Colonic mucosa (tissue), 1 donor: Measurements from ENCODE around the genes SOSTDC1 and TSPAN13.

GRCh38 chr7:8441901-8442117 is 8.4 kb downstream of the NXPH1 start:
- PRO-cap: no peak

DNA sequence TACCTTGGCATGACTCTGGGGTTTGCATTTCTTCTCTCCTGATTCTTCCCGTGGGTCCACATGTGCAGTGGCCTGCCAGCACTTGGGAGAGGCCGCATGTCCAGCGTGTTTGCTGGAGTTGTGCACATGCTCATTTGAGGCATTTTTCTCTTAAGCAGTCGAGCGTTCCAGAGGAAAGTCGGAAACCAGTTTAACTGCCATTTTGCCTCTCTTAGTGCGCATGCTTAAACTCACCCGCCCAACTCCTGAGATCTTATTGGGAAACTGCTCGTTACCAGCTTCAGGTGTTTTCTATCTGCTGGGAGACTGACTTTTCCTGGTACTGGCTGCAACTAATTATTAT is 854.7 kb downstream of the NDUFA4 start:
- PRO-cap: no peak

- PRO-cap: no peak
Observed at GRCh38 chr7:10239728-10240123, 700.2 kb downstream of the NDUFA4 start.

GRCh38 chr7:11194478-11194998 is 220.9 kb downstream of the PHF14 start:
- PRO-cap: no peak

GRCh38 chr7:11552340-11552670 is 279.7 kb downstream of the THSD7A start:
- PRO-cap: no peak

- PRO-cap: no peak
Observed at GRCh38 chr7:12431926-12432412, 28.3 kb upstream of the VWDE start.

GRCh38 chr7:12496750-12497519 is 7.3 kb upstream of the ENSG00000226690 start:
- PRO-cap: no peak

GRCh38 chr7:12687175-12687529 is 281 bp upstream of the ARL4A start:
- PRO-cap: bidirectional peak, plus-strand start at chr7:12687633, minus-strand start at chr7:12687424

GRCh38 chr7:12785470-12785958 is 98.1 kb downstream of the ARL4A start:
- PRO-cap: unidirectional peak, plus-strand start at chr7:12785741

- PRO-cap: unidirectional peak, plus-strand start at chr7:12802313
Observed at GRCh38 chr7:12801932-12802808, 114.7 kb downstream of the ARL4A start.

DNA sequence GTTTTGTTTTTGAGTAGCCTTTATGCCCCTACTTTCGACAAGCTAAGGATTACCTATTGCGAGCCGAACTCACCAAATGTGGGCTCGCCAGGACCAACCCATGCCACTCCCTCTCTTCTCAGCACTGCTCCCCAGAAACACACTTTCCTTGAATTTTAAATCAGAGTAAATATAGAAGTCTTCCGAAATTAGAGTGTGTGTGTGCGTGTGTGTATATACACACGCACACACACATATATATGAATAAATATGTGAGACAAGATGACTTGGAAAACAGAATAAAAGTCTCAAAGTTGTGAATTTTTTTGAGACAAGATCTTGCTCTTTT is 96.7 kb downstream of the AGMO start:
- PRO-cap: no peak

DNA sequence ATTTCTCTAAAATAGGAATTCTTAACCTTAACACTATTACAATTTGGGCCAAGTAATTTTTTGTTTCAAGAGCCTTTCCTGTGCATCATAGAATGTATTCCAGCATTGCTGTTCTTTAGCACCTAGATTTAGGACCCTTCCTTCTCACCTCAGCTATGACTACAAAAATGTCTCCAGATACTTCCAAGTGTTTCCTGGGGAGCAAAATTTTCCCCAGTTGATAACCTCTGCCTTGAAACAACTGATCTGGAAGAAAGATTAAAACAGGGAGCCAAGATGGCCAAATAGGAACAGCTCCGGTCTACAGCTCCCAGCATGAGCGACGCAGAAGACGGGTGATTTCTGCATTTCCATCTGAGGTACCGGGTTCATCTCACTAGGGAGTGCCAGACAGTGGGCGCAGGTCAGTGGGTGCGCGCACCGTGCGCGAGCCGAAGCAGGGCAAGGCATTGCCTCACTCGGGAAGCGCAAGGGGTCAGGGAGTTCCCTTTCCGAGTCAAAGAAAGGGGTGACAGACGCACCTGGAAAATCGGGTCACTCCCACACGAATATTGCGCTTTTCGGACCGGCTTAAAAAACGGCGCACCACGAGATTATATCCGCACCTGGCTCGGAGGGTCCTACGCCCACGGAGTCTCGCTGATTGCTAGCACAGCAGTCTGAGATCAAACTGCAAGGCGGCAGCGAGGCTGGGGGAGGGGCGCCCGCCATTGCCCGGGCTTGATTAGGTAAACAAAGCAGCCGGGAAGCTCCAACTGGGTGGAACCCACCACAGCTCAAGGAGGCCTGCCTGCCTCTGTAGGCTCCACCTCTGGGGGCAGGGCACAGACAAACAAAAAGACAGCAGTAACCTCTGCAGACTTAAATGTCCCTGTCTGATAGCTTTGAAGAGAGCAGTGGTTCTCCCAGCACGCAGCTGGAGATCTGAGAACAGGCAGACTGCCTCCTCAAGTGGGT is 14.5 kb downstream of the AGMO start:
- PRO-cap: no peak

GRCh38 chr7:16202593-16203064 is 218.7 kb downstream of the CRPPA start:
- PRO-cap: no peak

- PRO-cap: no peak
Observed at GRCh38 chr7:16268443-16269099, 152.8 kb downstream of the CRPPA start.

DNA sequence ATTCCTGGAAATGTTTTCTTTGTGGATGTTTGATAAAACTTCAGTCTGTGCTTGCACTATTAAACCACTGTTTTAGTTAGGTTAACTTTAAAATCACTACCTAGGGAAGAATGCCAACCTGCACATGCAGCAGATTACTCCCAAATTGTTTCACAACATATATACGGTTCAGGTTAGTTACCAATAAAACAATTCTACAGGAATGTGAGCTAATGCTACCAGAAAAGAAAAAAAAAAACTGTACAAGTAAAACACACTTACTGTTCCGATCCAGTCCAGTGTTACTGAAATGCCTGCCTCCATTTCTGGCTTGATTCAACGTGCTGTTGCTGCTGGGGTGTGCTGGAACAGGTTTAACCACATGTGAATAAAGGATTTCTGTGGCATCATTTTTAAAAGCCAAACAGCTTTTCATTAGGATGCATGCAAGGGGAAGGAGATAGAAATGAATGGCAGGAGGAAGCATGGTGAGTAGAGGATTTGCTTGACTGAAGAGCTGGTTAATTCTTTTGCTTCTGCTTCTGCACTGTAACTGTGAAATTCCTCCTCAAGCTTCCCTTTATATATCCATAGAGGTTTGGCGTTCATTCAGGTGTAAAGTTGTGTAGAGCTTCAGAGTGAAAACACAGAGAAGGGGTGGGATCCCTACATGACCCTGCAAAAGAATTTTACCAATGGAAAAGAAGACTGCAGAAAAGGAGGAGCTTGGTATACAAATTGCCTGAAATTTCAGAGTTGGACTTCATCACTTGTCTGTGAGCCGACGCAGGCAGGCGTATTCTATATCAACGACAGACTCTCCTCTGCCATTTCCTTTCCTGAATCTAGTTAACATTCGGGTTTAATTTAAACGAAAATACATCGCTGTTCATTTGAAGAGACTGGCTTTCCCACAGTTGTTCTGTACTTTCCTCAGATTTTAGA is at the start of gene SOSTDC1:
SOSTDC1 (minus strand) TSS at position 536 of the 924 bp plus-strand sequence.
- PRO-cap: unidirectional peak, plus-strand start at position 745 of the sequence

DNA sequence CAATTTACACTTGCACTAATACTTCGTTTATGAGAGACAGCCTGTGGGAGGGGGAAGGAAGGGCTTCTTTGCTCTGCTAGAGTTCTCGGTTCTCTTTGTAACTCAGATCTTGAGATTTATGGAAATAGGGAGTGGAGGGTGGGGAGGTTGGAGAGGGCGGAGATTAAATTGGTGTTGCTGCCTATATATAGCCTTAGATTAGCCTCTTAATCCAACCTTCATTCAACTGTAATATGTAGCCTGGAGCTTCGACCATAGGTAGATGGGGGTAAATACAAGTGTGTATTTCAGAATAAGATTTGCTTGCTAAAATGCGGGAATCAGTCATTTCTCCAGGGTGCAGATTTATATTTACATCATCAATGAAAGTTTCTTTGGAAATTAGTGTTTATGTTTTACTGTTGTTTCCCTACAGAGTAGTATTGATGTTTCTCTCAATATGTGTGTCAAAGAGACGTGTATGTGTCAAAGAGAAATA is 890 bp downstream of the BZW2 start:
- PRO-cap: unidirectional peak, minus-strand start at position 91 of the sequence

- PRO-cap: bidirectional peak, plus-strand start at chr7:16753777, minus-strand start at chr7:16753638; bidirectional peak, plus-strand start at chr7:16754237, minus-strand start at chr7:16754236
Observed at GRCh38 chr7:16753268-16754337, at the start of gene TSPAN13. TSPAN13 (plus strand) TSS chr7:16753755.

DNA sequence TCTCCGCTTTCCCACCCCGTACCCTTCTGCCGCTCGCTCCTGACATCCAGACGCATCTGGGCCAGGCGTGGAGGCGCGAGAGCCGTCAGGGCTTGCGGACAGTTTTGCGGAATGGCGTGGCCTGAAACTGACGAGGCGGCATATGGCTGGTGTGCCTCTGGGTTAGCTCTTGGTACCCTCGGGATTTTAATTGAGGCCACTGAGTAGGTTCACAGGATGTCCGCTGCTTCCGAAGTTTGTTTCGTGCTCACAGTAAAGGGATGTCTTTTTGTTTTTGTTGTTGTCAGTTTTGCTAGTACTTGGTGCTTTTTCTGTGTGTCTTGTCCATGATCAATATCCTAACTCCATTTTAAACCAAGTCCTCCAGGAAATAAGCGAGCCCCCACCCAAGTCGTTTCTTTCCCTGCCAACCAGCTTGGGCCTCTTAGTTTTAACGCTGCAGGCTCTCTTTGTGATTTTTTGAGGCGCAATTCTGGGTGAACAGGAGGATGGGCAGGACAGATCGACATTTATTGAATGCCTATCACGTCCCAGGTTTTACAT is 854 bp downstream of the TSPAN13 start:
- PRO-cap: no peak

DNA sequence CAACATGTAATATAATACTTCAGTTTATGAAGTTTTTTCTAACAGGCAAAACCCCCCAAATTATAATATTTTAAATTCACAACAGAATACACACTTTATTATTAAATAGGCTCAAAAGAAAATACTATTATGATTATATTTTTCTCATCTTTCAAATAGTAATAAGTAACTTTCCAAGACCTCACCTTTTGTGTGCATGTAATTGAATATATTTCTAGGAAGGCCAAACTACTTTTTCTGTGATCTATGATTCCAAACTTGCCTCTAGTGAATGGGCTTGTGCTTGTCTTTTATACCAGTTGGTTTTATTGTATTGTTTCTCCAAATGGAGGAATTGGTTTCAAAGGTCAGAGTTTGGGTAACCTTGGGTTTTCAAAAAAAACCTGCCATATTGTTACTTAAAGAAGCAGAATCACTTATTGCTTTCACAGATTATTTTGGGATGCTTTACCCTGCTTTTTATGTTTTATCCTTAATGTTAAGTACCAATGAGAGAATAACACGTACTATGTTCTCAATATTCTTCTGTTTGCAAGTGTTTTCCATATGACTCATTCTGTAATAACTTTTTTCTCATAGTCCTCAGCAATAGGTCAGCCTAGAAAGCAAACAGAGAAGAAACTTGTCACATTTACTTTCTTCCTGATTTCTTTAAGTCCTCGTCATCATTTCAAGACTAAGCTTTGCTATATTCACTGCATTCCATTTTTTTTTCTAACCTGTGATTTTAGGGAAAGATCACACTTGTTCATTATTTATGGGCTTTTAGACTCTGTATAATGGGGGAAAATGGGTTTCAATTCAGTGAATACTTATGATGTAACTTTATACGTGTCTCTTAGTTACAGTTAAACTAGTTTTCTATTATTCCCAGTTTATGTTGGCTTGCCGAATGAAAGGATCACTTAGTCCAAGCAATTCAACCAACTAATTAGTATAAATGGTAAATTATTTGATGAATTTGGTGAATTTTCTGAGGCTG is 6.7 kb upstream of the AGR2 start:
- PRO-cap: unidirectional peak, minus-strand start at position 266 of the sequence; bidirectional peak, plus-strand start at position 654 of the sequence, minus-strand start at position 434 of the sequence

DNA sequence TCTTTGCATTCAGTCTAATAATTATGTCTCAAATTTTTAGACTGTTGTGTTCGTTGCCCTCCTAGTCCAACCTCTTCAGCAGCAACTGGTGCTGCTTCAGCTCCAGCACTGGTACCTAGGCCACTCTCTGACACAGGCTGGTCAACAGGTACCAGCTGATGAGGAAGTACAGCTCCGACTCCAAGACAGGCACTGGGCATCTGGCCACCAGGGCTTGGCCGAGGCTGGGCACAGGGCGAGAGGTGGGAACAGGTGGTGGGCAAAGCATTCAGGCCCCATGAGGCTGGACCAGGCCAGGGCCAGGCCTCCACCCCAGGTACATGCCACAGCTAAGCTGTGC is 151.4 kb upstream of the AGR3 start:
- PRO-cap: no peak